ENCODE measurements around the gene ADCY1.

- PRO-cap = no peak
- RAMPAGE, long total RNA, 2 experiments = no peak in any of the 2 experiments
These were observed 8.6 kb downstream of the AEBP1 start for GRCh38 chr7:44112686-44113164.

- PRO-cap = no peak
- RAMPAGE, long total RNA, 2 experiments = no peak in any of the 2 experiments
These were observed 9.2 kb downstream of the POLD2 start for GRCh38 chr7:44113897-44114721.

- PRO-cap = no peak
- RAMPAGE, long total RNA, 2 experiments = no peak in any of the 2 experiments
These were observed 22.9 kb downstream of the YKT6 start for GRCh38 chr7:44223664-44224095.

DNA sequence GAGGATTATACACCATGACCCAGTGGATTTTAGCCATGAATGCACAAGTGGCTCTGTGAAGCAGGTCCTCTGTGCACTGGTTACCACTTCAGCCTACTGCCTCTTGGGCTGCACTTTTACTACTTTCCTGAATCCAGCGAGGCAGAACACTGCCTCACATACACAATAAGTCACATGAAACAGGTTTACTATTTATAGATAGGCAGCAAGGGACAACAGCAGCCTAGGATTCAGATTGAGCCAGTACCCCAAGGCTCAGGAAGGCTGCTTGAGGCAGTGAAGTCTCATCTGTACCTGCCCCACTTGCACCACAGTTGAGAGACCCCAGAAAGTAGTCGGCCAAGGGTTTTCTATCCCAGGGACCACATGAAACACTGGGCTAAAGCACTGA is 10.4 kb upstream of the OGDH start:
- PRO-cap = no peak
- RAMPAGE, long total RNA, 2 experiments = no peak in any of the 2 experiments

DNA sequence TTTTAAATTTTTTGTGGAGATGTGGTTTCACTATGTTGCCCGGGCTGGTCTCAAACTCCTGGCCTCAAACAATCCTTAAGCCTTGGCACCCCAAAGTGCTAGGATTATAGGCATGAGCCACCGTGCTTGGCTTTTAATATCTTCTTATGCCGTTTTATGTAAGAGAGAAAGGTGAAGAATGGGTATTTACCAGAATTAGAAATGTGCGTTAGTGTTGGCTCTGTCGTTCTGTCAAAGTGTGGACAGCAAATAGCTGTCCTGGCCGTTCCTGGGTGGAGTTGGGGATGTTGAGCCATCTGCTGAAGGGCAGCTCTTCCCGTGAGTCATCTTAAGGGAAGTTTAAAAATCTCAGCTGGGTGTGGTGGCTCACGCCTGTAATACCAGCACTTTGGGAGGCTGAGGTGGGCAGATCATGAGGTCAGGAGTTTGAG is 14.8 kb downstream of the OGDH start:
- PRO-cap = no peak
- RAMPAGE, long total RNA, 2 experiments = no peak in any of the 2 experiments

DNA sequence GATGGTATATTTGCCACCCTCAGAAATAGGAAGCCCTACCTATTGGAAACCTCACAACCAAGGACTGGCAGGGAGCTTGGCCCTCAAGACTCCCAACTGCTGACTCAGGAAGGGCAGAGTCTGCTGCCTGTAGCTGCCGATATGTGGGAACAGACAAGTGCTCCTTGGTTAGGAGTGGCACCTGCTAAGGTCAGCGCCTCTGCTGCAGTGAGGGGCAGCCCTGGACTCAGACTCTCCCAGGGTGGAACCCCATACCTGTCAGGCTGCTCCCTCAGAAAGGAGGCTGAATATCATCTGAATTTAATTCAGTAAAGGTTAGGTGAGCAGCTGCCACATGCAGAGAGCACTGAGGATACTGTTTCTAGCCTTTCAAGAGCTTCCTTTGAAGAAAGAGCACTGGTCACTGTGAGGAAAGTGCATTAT is 29.9 kb downstream of the OGDH start:
- PRO-cap = no peak
- RAMPAGE, long total RNA, 2 experiments = no peak in any of the 2 experiments

- PRO-cap = no peak
- RAMPAGE, long total RNA, 2 experiments = no peak in any of the 2 experiments
These were observed 54.6 kb upstream of the ZMIZ2 start for GRCh38 chr7:44693739-44694737.

- PRO-cap = no peak
- RAMPAGE, long total RNA, 2 experiments = no peak in any of the 2 experiments
These were observed 10.8 kb downstream of the ZMIZ2 start for GRCh38 chr7:44759280-44759952.

DNA sequence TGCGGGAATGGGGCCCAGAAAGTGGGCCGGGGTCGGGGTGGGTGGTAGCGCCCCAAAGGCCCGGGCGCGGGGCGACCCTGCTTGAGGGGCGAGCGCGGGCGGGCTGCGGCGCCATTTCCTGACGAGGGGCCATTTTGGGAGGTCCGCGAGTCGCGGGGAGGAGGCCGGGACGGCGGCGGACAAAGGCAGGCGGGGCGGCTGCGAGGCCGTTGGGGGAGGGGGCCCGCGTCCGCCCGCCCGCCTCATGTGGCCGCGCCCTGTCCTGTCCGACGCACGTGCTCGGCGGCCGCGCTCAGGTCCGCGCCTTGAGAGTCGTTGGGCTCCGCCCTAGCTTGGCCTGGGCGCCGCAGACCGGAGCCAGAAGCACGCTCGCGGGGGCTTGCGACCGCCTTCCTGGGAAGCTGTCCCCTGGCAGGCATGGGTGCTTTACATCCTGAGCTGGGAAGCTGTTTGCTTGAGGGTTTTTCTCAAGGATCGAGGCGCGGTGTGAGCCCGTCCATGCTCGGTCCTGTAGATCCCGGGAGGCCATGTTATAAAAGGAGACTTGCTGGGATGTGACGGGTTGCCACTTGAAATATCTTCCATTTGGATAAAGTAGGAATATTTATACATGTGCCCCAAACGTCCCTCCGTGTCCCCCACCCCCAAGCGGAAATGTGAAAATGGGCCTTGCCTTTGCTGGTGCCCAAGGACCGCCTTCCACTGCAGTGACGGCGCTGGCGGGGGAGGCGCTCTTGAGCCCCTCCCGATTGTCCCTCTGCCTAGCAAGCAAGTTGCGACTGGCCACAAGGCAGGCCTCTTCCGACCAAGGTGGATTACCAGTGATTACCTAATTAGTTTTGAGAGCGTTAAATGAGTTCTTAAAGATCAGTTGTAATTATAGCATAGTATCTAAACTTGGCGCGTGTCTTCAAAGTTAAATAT is 593 bp downstream of the PPIA start:
- PRO-cap = bidirectional peak, plus-strand start at position 253 of the sequence, minus-strand start at position 174 of the sequence; bidirectional peak, plus-strand start at position 786 of the sequence, minus-strand start at position 642 of the sequence
- RAMPAGE, long total RNA, 2 experiments = no peak in any of the 2 experiments

- PRO-cap = no peak
- RAMPAGE, long total RNA, 2 experiments = no peak in any of the 2 experiments
These were observed 24.3 kb downstream of the PPIA start for GRCh38 chr7:44820831-44821067.

GRCh38 chr7:44912820-44913409 is 27.6 kb upstream of the PURB start:
- PRO-cap = unidirectional peak, minus-strand start at chr7:44913135
- RAMPAGE, long total RNA, 2 experiments = no peak in any of the 2 experiments

DNA sequence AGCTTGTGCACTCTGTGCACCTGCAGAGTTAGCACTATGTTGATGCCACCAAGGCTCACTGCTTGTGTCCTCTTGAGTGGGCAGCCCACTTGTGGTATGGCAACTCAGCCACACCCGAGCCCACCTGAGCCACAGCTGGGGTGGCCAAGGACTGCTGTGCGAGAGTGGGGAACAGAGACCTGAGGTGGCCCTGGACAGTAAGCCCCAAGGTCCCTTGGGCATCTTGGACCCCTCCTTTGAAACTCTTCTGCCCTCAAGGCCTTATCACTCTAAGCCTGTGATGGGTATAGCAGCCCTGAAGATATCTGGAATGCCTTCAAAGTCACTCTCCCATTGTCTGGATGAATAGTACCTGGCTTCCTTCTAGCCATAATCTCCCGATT is 25.6 kb downstream of the MYO1G start:
- PRO-cap = no peak
- RAMPAGE, long total RNA, 2 experiments = no peak in any of the 2 experiments

DNA sequence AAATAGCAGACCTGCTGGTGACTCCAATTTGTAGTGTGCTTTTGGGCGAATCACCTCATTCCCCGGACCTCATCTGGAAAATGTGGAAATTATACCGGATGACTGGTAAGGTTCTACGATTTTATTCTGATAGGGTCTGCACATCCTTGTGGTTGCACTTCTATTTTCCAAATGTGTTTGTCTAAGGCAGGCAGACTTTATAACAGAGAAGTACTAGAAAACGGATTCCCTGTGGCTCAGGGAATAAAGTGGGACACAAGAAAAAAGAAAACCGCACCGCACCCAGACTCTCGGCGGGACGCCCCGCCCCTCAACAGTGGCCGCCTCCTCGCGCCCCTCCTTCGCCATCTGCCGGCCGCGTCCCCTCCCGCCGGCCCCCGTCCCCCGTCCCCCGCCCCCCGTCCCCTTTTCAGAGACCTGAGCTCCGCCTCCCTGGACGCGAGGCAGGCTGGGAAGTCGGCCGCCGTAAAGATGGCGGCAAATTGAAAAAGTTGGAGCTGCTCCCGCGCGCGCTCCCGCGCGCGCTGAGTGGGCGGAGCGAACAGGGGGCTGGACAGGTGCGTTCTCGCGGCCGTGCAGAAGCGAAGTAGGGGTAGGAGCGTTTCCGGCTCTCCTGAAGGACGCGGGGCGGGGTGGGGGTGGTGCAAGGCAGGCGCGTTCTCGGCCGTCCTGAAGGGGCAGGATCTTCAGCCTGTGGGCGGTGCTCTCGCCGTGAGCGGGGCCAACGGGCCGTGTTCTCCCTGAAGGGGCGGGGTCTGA is 521 bp upstream of the CCM2 start:
- PRO-cap = bidirectional peak, plus-strand start at position 578 of the sequence, minus-strand start at position 309 of the sequence; bidirectional peak, plus-strand start outside the sequence, minus-strand start at position 660 of the sequence
- RAMPAGE, long total RNA, 2 experiments = no peak in any of the 2 experiments

- PRO-cap = no peak
- RAMPAGE, long total RNA, 2 experiments = no peak in any of the 2 experiments
These were observed 7.0 kb downstream of the CCM2 start for GRCh38 chr7:45006870-45007513.

- PRO-cap = unidirectional peak, plus-strand start at chr7:45027700
- RAMPAGE, long total RNA, 2 experiments = no peak in any of the 2 experiments
These were observed 27.2 kb downstream of the CCM2 start for GRCh38 chr7:45026848-45027971.

GRCh38 chr7:45108126-45109502 is 2.9 kb downstream of the TBRG4 start:
- PRO-cap = no peak
- RAMPAGE, long total RNA, 2 experiments = start-site peak on the minus strand in 1 of 2 experiments, at chr7:45108548-45109256 at its widest, 12 reads per replicate

DNA sequence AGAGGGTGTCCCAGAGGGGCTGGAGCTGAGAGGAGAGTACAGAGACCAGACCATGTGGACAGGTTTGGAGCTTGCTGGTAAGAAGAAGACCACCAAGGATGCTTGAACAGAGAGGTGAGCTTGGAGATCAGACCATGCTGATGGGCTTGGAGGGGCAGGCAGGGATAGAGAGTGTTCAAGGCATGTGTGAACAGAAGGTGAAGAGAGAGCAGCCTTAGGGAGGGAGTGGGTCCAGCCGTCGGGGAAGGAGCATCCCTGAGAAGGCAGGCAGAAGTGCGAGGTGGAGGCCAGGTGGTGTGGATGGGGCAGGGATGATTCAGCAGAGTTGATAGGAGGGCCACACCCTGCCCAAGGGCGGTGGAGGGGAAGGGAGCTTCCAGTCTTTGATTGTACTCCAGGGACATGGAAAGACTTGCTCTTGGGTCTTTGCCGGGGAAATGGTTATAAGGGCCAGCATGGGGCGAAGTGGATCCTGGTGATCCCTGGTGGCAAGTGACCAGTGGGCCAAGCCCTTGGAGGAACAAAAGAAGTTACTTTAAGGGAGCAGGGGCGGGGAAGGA is 83.6 kb downstream of the RAMP3 start:
- PRO-cap = no peak
- RAMPAGE, long total RNA, 2 experiments = no peak in any of the 2 experiments

DNA sequence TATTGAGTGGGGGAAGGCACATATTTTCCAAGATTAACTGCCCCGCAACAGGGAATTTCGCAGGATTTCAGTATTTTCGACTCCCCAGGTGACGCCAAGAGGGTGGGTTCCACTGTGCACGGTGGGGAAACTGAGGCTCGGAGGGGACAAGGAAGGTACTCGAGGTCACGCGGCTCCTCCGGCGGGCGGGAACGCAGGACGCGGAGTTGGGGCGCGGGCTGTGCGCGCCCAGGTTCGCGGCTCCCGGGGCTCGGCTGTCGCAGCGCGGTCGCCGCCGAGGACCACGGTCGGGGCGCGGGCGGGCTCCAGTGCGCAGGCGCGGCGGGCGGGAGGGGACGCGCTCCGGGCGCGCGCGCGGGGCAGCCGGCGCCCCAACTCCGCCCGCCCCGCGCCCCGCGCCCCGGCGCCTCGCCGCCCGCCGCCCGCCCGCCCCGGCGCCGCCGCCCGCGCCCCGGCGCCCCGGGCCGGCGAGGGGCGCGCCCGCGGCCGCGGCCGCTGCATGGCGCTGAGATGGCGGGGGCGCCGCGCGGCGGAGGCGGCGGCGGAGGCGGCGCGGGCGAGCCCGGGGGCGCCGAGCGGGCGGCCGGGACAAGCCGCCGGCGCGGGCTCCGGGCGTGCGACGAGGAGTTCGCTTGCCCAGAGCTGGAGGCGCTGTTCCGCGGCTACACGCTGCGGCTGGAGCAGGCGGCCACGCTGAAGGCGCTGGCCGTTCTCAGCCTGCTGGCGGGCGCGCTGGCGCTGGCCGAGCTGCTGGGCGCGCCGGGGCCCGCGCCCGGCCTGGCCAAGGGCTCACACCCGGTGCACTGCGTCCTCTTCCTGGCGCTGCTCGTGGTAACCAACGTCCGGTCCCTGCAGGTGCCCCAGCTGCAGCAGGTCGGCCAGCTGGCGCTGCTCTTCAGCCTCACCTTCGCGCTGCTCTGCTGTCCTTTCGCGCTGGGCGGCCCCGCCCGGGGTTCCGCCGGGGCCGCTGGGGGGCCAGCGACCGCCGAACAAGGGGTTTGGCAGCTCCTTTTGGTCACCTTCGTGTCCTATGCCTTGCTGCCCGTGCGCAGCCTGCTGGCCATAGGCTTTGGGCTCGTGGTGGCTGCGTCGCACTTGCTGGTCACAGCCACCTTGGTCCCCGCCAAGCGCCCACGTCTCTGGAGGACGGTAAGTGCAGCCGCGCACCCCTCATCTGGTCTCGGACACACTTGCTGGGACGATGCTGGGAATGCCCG is at the start of gene ADCY1:
TSS of gene ADCY1 (plus strand) at position 335 of the 1,217 bp plus-strand sequence.
- PRO-cap = bidirectional peak, plus-strand start at position 639 of the sequence, minus-strand start at position 618 of the sequence; bidirectional peak, plus-strand start at position 841 of the sequence, minus-strand start at position 828 of the sequence
- RAMPAGE, long total RNA, 2 experiments = start-site peak on the plus strand in 1 of 2 experiments, centred at position 1,111 of the sequence, 5 reads per replicate

GRCh38 chr7:45670859-45671220 is 96.7 kb downstream of the ADCY1 start:
- PRO-cap = no peak
- RAMPAGE, long total RNA, 2 experiments = no peak in any of the 2 experiments

DNA sequence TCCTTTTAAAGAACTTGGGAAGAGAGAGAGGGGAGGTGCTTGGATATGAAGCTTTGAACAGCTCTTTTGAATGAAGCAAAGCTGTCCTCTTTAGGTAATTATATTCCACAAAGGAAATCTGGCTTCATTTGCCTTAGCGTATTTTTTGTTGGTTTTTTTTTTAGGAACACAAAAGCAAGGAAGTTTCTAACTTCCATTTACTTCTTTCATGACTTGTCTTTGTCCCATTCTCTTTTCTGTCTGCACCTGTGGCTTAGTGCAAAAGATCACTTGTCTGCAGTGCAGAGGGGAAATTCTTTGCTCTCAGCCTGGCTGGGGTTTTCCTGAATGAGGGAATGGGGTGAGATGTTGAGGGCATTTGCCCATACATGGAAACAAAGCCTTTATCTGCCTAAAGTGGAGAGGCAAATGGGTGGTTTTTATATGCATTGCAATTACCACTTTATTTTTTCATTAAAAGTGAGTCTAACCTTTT is 361.0 kb upstream of the IGFBP3 start:
- PRO-cap = no peak
- RAMPAGE, long total RNA, 2 experiments = no peak in any of the 2 experiments

Measured in body of pancreas (tissue), 2 donors.